A375 (cell line): ENCODE measurements around the gene TBC1D22A.

DNA sequence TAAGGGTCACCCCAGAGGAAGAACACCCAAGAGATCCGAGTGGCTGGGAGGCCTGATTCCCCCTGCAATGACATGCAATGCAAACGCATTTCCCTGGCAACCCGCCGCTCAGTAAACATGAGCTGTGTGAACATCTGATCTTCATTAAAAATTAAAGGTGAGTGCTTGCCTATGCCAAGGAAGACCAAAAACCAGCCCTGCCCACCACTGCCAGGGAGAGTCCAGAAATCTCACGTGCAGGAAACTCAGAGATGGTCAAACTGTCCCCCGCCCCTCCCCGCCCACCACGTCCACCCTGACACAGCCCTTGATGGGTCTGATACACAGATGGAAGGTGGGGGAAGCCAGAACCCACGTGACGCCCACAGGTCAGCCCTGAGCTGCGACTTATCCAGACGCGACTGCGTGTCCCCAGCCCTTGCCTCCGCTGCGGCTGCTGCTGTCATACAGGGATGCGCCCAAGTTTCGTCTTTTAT is 11.5 kb downstream of the CERK start:
- RAMPAGE, long total RNA, result no peak

DNA sequence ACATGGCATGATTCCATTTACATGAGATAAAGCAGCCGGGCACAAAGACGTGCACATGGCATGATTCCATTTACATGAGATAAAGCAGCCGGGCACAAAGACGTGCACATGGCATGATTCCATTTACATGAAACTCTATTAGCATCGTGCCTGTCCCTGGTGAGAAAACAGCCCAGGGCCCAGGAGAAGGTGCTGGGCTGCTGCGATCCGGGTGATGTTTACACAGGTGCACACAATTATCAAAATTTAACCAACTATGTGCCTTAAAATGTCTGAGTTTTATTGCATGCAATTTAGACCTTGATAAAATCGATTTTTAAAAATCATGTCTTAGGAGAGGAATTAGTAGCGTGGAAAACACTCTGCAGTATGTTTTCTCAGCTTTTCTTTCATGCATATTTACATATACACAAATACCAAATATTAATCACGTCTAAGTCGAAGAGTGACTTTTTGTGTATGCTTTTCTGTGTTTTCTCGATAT is 3.7 kb downstream of the CERK start:
- RAMPAGE, long total RNA, result no peak

GRCh38 chr22:46741354-46741936 is 3.4 kb upstream of the CERK start:
- RAMPAGE, long total RNA, result no peak

- RAMPAGE, long total RNA, result no peak
Observed at GRCh38 chr22:46761938-46762761, at the start of gene TBC1D22A. Gene TBC1D22A, plus strand, starts transcription at chr22:46762650.

DNA sequence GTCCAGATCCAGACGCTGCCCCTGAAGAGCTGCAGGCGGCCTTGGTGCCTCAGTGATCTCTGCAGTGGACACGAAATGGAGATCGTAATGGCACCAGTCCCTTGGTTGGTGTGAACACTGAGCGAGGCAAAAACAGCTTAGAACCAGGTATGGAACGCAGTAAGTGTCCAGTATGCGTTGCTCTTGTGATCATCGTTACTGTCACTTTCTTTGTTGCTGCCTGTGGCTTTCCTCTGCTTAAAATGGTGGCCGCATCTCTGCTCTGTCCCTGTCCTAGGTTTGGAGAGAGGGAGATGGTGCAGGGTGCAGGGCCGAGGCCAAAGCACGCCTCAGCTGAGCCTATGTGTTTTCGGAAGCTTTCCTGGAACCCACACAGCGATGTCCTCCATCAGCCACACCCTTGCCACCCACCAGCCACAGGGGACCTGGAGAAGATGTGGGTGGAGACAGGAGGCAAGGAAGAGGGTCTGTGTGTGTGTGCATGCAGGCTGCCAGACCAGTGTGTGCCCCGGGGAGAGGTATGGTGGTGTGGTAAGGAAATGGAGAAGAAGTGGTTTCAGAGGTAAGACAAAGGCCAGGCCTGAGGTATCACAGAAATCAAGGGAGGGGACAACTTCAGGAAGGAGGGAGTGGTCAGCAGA is 155.7 kb downstream of the TBC1D22A start:
- RAMPAGE, long total RNA, result no peak

GRCh38 chr22:47191480-47191863 is 429.0 kb downstream of the TBC1D22A start:
- RAMPAGE, long total RNA, result no peak

GRCh38 chr22:47328874-47329561 is 566.6 kb downstream of the TBC1D22A start:
- RAMPAGE, long total RNA, result no peak

GRCh38 chr22:47486836-47487250 is 724.4 kb downstream of the TBC1D22A start:
- RAMPAGE, long total RNA, result no peak

DNA sequence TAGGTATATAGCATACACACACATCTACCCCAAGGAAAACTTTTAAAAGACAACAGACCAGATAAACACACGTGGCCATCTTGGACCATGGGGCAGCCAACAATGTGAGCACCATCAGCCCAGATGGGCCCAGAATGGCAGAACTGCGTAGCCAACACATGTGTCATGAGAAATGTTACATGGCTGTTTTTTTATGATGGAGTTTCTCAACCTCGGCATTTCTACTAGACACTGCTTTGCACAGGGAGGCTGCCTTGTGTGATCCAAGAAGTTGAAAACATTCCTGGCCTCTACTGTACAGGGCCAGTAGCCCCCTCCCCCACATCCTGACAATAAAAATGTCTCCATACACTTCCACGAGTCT is 263.8 kb upstream of the TAFA5 start:
- RAMPAGE, long total RNA, result no peak

GRCh38 chr22:48675958-48676379 is 186.6 kb downstream of the TAFA5 start:
- RAMPAGE, long total RNA, result no peak

DNA sequence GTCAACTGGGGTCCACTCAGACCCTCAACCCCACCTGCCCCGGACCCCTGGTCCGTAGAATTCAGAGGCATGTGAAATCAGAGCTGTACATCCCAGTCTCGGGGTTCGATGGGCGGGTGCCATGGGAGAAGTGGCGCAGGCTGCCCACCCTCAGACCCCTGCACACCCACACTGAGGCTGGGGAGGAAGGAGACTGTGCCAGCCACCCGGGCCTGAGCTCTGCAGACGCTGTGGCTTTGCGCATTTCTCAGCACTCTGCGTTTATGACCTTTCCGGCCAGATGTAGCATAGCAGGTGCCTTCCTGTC is 206.6 kb downstream of the TAFA5 start:
- RAMPAGE, long total RNA, result no peak

GRCh38 chr22:48868016-48868386 is 378.6 kb downstream of the TAFA5 start:
- RAMPAGE, long total RNA, result no peak

GRCh38 chr22:49051933-49052784 is 562.8 kb downstream of the TAFA5 start:
- RAMPAGE, long total RNA, result no peak

DNA sequence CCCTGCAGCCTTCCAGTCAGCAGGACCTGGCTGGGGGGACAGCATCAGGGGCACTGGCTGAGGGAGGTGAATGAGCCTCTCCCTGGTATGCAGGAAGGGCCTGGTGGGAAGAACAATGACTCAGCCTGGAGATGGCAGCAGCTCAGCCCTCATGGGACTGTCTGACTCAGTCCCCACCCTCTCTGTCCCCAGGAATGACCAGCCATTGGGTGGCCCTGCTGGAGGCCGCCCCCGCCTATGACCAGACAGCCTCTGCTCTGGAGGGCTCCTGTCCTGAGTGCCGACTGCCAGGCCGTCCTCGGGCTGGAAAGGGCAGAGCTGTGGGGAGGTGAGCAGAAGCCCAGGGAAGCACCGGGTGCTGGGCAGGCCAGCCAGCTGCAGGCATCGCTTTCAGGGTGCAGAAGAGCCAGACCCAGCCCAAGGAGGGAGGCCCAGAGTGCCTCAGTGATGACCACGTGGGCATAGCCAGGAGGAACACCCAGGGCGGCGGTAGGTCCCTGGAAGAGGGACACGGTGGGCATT is 454.9 kb downstream of the BRD1 start:
- RAMPAGE, long total RNA, result no peak

DNA sequence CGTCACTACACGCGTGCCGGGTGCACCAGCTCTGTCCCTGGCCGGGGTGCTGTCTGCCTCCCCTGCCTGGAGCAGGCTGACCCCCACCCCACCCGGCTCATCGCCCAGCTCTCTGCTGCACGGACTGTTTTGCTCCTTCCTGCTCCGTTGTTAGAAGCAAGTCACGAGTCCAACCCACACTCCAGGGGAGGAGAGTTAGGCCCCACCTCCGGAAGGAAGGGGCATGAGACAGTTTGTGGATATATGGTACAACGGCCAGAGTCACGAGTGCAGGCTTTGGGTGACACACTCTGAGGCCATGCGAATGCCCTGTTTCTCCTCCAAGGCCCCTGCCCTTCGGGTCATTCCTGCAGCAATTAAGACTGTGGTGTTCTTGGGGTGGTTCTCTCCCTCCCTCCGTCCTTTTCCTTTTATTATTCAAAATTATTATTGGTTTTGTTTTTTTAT is 364.8 kb downstream of the BRD1 start:
- RAMPAGE, long total RNA, result no peak

DNA sequence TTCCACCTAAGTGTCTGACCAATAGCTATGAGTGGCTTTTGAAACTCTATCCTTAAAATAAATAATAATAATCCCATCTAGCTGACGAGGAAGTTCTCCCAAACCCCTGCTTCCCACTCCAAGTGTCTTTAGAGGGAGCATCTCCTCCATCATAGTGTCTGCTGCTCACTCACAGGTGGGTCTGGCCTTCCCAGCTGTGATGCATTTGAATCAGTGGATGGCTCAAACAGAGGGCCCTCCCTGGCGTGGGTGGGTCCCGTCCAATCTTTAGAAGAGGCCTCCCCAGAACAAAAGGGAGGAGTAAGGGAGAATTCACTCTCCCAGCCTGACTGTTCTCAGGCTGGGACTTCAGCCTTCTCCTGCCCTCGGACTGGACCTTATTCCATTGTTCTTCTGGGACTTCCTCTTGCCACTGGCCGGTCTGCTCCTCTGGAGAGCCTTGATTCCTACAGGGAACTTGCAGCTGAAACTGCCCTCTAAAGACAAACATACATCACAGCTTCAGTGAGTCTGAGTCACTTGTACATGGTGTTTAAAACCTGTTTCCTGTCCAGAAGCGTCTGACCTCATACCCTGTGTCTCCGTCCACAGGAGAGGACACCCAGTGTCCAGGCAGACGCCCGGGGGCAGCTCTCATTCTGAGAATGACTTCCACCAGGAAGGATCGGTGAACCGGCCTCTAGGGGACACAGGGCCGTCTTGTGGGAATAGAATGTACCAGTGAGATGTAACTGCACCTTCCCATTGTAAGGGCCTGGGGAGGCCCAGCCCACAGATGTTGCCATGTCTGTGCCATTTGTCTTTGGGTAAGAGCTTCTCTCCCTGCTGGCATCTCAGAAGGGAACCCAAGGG is 234.7 kb downstream of the BRD1 start:
- RAMPAGE, long total RNA, result no peak

DNA sequence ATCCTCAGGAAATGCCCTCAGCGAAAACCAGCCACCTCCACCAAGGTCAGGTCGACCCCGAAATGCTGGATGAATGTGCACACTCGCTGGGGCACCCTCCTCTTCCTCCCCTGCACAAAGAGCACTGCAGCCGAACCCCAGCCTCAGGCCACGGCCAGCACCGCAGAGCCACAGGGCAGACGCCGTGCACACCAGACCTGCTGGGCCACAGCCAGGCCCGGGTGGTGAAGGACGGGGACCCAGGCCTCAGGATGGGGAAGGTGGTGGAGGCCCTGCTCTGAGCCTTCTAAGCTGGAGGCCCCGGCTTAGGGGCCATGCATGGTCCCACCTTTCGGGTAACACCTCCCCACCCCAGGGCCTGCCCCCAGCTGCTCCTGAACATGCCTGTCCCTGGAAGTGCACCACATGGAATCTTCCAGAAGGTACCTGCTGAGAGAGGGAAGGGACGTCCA is 205.9 kb downstream of the BRD1 start:
- RAMPAGE, long total RNA, result no peak

GRCh38 chr22:49723748-49724464 is 103.8 kb downstream of the BRD1 start:
- RAMPAGE, long total RNA, result no peak

GRCh38 chr22:49761232-49761742 is 66.4 kb downstream of the BRD1 start:
- RAMPAGE, long total RNA, result no peak

DNA sequence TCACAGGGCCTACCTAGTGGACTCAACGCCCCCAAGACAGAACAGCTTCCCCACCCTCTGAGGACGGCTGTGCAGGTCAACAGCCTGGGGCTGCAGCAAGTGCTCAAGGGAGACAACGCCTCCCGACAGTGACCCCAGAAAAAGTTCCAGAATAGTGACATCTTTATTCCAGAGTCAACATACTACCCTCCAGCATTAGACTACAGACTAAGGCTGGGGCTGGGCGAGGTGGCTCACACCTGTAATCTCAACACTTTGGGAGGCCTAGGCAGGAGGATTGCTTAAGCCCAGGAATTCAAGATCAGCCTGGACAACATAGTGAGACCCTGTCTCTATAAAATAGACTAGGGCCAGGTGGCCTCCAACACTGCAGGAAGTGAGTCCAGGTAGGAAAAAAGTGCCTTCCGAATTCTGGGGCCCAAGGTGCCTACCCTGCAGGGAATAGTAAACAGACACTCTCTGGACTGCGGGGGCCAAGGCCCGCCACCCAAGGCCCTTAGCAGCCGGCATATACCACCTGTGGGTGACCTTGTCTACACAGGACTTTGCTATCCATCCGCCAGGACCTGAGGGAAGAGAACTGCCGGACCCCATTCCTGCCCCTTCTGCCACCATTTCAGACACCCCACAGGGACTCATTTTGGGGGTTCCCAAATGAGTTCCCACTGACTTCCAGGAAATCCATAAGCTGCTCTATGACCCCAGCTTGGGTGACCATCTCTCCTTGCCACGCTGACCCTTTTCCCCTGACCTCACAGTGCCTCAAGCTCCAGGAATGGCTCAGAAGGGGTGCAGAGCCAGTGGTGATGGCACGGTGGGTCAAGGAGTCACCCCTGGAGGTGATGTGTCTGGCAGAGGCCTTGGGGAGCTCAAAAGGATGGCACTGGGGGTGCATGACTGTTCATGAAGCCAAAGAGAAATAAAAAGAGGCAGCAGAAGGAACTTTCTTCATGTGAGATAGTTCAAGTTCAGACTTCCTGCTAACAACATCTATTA is 11.0 kb downstream of the BRD1 start:
- RAMPAGE, long total RNA, result no peak